Mammary microvascular endothelial cell (primary cell): Measurements from ENCODE around the genes SLC25A19 and TMEM94.

- RAMPAGE, long total RNA = no peak
Observed at GRCh38 chr17:75267193-75267709, 3.8 kb downstream of the MIF4GD start.

DNA sequence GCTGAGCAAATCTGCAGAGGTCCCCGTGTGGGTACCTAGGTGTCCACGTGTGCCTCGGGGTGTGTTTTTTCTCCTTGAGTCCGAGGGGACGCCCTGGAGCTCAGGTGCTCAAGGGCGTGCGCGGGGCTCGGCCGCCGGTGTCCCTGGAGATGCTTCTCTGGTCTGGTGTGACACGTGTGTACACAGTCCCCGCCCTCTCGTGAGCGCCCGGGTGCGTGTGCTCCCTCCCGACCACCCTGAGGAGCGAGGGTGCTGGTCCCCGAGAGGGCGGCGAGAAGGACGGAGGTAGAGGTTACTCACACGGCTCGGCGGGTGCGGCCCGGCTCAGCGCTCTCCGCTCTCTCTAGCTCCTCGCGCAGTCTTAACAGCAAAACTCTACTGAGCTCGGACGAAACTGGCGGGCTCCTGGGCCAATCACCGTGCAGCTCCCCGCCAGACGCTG is at the start of gene SLC25A19:
Gene SLC25A19, minus strand, starts transcription at position 380 of the 442 bp plus-strand sequence.
- RAMPAGE, long total RNA = start-site peak on the minus strand centred at position 342 of the sequence, 19 bp wide, 86 and 33 reads in 2 replicates

- RAMPAGE, long total RNA = no peak
Observed at GRCh38 chr17:75383071-75383539, 22.4 kb downstream of the GRB2 start.

DNA sequence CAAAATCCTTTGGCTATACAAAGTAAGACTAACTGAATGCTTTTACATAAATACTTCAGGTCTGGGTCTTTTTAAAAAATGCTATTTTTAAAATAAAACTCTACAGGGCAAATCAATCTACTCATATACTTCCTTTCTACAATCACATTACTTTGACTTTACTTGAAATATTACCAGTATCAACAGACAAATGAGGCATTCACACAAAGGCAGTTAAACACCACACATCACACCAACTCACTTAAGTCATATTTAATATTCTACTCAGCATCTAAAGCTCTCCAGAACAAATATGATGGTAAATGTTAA is 12.4 kb downstream of the GRB2 start:
- RAMPAGE, long total RNA = no peak

- RAMPAGE, long total RNA = no peak
Observed at GRCh38 chr17:75456314-75456767, at the start of gene TMEM94. TMEM94 (plus strand) TSS chr17:75456635.

DNA sequence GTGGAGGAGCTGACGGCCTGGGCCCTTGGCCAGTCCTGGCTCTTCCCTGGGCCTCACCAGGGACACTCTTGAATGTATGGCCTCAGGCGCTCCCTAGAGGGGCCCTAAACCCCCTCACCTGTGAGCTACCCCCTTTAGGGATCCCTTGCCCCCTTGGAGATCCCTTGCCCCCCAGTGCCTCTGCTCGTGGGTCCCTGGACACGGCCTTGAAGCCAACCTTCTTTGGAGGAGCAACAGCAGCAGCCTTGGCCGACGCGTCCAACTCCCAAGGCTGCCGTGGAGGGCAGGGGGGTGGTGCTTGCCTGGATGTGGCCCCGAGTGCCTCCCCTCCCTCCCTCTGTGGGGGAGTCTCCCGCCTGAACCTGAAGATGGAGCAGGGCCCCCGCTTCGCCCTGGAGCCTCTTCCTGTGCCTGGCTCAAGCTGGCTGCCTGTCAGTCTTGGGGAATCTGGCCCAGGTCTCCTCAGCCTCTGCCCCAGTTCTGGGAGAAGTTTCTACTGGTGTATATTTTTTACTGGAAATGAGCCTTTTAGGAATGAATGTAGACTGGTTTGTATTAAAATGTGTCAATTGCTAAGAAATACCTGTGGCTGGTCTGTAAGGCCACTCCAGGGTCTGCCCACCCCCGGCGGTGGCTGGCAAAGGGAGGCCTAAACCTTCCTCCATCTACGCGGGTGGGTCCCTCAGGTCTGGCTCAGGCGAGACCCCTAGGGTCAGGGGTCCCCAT is 15.7 kb downstream of the CASKIN2 start:
- RAMPAGE, long total RNA = no peak

DNA sequence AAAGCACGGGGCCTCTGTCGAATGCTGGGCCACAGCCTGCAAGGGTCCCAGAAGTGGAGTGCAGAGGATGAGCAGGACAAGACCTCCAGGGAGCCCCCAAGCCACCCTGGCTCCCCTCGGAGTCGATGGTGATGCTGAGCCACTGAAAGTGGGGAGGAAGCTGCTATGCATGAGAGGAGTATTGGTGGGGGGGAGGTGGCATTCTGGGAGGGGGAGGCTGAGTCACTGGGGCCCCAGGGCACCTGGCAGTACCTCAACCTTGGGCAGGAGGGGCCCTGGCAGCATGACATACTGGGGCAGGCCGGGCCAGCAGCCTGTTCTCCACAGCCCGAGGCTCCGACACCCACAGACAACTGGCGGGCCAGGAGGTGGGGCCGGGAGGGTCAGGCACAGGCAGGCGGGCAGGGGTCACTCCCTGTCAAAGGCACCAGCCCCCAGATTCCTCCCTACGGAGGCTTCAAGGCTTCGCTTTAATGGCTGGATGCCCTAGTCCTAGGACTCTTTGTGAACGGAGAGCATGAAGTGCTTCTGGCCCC is 1.1 kb downstream of the CASKIN2 start:
- RAMPAGE, long total RNA = no peak

GRCh38 chr17:75516699-75517310 is 477 bp downstream of the TSEN54 start:
- RAMPAGE, long total RNA = no peak

GRCh38 chr17:75524867-75525646 is 440 bp upstream of the LLGL2 start:
- RAMPAGE, long total RNA = no peak

DNA sequence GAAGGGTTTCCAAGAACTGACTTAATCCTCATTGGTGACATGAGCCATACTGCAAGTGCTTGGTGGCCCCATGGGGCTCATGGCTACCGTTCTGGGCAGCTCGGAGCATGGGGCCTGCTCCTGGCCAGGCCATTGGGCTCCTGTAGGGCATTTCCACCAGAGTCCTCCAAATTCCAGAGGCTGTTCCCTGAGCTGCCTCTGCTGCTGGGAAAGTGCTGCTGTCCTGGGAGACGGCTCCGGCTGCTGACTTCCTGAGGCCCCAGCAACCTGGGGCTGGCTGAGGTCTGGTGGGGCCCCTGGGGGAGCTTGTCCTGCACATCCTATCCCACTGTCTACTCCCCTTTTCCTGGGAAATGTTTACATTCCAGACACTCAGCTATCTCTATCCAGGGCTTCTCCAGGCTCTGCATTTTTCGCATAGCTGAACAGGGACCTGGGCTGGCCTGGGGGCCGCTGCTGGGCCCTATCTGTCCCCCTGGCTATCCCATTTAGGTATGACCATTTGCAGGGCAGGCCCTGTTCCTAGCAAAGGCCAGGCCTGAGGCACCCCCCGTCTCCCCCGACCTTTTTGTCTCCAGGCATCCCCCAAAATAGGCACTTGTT is 27.4 kb downstream of the LLGL2 start:
- RAMPAGE, long total RNA = no peak

DNA sequence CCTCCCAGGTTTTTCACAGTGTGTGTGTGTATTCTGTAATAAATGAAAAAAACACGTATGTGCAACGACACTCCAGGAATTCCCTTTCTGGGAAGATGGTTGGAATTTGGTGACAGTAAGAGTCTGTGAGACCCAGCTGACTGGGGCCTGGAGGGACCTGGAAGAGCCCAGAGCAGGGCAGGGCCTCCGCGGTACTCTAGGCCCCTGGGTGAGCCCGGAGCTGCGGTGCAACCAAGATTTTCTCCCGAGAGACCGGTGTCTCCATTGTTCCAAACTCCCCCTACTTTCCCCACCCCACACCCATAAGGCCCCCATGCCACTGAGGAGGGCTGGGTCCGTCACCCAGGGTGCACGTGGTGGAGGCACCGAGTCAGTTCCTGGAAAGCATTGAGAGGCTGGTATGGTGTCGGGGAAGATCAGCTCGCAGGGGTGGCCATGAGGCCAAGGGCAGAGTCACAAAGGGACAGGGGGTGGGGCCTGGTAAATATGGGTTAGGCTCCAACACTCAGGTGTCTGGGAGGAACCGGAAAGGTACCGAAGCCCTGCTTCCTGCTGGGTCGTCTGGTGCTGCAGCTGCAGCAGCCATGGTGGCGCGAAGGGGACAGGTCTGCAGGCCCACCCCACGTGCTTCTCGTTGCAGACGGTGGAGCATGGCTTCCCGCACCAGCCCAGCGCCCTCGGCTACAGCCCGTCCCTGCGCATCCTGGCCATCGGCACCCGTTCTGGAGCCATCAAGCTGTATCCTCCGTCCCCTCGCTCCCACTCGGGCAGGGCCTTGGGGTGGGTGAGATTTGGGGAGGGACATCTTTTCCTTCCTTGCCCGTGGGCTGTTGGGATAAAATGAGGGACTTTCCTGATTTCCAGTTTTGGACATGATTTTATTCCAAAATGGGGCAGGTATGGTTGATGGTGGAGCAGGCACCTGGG is 30.2 kb downstream of the LLGL2 start:
- RAMPAGE, long total RNA = no peak

GRCh38 chr17:75557934-75558338 is 29.7 kb upstream of the MYO15B start:
- RAMPAGE, long total RNA = no peak

DNA sequence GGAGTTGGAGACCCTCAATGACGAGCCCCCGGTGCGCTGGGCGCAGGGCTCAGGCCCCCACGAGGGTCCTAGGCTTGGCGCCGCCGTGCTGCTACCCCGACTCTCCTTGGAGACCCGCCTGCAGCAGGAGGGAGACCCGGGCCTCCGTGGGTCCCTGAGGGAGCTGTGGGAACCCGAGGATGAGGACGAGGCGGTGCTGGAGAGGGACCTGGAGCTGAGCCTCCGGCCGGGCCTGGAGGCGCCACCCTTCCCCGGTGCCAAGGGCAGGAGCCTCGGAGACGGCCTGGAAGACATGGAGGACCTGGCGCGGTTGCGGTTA is 2.3 kb downstream of the MYO15B start:
- RAMPAGE, long total RNA = no peak

DNA sequence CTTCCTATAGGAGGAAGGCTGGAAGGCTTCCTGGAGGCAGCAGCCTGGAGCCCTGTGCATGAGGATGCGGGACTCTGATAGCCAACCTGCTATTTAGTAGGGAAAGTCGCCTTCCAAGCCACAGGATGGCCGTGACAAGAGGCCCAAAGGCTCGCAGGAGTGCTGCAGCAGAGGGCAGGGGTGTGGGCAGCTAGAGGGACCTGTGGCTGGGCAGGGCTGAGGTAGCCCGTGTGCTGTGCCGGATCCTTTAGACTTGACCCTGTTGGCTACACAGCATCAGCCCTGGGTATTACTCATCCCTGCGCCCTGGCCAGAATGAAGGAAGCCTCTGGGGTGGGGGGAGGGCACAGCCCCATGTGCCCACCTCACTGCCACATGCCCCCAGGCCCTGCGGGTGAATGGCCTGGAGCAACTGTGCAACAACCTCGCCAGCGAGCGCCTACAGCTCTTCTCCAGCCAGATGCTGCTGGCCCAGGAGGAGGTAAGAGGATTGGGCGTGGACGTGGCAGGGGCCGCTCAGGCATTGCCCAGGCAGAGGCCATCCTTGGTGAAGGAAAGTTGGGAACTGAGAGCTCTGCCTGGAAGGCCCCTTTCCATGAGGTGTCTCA is 8.6 kb downstream of the MYO15B start:
- RAMPAGE, long total RNA = no peak

DNA sequence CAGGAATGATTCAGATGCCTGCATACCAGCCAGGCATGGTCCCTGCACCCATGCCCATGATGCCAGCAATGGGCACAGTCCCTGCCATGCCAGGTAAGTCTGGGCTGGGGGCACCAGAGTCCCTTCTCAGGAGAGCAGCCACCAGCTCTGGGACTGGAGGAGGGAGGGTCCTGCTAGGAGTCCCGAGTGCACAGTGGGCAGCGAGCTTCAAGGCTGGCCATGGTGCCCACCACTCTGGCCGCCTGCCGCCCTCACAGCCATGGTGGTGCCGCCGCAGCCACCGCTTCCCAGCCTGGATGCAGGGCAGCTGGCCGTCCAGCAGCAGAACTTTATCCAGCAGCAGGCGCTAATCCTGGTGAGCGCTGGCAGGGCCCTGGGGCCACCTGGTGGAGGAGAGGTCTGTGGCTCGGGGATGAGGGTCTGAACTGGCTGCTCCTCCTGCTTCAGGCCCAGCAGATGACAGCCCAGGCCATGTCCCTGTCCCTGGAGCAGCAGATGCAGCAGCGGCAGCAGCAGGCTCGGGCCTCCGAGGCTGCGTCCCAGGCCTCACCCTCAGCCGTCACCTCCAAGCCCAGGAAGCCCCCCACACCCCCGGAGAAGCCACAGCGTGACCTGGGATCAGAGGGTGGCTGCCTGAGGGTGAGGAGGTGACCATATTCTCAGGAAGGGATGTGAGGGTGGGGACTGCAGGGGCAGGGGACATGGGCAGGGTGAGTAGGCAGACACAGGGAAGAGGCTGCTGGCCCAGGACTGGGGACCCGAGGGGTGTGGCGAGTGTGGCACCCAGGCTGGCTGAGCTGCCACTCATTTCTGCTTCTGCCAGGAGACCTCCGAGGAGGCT is 17.8 kb upstream of the SMIM5 start:
- RAMPAGE, long total RNA = no peak

- RAMPAGE, long total RNA = no peak
Observed at GRCh38 chr17:75621509-75621892, 11.7 kb upstream of the SMIM5 start.

- RAMPAGE, long total RNA = no peak
Observed at GRCh38 chr17:75630427-75631426, 2.5 kb upstream of the SMIM5 start.

- RAMPAGE, long total RNA = no peak
Observed at GRCh38 chr17:75691780-75692410, 24.8 kb downstream of the SAP30BP start.

- RAMPAGE, long total RNA = no peak
Observed at GRCh38 chr17:75780011-75780409, 431 bp upstream of the H3-3B start.

DNA sequence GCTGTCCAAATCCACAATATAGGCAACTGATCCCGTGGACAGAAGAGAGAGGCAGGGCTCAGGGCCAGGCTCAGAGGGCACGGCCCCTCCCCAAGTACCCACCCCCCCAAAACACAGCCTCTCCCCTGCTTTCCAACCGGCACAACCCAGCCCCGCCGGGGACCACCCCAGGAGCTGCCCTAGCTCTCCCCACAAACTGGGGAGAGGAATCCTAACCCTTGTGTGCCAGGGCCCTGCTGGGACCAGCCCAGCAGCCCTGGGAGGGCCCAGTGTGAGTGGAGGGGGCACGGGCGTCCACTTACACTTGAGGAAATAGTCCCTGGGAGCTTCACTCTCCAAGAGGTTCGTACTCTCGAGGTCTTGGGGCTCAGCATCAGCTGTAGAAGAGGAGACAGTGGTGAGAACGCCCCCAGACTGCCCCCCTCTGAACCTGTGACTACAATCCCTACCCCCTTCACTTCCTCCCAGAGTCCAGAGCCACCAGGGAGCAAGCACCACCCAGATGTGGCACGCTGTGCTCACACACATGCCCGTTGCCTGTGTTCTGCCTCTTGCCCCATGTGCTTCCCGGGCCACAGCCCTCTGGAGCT is 3.2 kb downstream of the TRIM47 start:
- RAMPAGE, long total RNA = no peak